Spleen (tissue), 7 donors: ENCODE measurements around a stretch of chr20.

DNA sequence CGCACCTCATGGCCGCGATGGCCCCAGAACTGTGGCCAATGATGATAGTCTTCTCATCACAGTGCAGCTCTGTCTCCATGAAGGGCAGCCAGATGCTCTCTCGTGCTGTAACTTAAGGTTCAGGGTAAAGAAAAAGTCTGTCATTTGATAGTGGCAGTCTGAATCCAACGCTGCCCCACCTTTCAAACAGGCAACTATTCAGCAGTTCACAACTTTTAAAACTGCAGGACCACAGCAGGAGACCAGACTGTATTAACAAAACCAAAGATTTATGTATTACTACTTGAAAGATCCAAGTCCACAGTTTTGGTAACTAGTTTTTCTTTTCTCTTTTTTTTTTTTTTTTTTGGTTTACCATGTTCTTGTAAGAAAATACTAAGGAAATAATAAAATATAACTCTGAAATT is 3.1 kb downstream of the RBBP9 start:
- PRO-cap, 4 experiments = no peak in any of the 4 experiments
- RAMPAGE, long total RNA, 4 experiments = no peak in any of the 4 experiments

GRCh38 chr20:19232644-19233385 is 20.4 kb downstream of the SLC24A3 start:
- PRO-cap, 4 experiments = no peak in any of the 4 experiments
- RAMPAGE, long total RNA, 4 experiments = no peak in any of the 4 experiments

- PRO-cap, 4 experiments = no peak in any of the 4 experiments
- RAMPAGE, long total RNA, 4 experiments = no peak in any of the 4 experiments
These were observed 73.0 kb downstream of the SLC24A3 start for GRCh38 chr20:19285446-19285862.

GRCh38 chr20:19690929-19691674 is 67.0 kb upstream of the RIN2 start:
- PRO-cap, 4 experiments = no peak in any of the 4 experiments
- RAMPAGE, long total RNA, 4 experiments = no peak in any of the 4 experiments

DNA sequence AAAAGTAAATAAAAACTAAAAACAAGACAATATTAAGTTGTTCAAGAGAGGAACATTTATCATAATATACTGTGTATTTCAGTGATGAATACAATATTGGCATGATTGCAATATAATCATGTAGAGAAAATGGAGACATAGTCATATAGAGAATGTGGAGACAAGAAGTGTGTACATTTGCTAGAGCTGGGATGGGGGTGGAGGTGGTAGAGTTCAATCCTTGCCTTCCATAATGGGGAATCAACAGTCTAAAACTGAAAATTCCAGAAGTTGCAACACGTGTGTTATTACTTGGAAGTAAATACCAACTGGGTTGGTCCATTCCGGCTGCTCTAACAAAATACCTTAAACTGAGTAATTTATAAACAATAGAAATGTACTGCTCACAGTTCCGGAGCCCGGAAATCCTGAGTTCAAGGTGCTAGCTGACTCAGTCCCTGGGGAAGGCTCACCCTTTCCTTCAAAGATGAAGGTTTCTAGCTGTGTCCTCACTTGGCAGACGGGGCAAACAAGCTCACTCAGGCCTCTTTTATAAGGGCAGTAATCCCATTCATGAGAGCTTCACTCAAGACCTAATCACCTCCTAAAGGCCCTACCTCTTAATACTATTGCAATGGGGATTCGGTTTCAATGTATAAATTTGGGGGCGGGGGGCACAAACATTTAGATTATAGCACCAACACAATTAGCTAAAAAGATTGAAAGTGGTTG is 59.0 kb downstream of the RIN2 start:
- PRO-cap, 4 experiments = peak in 4 of 4 experiments; most common plus-strand start position 491 of the sequence (in 4); most common minus-strand start position 334 of the sequence (in 2)
- RAMPAGE, long total RNA, 4 experiments = no peak in any of the 4 experiments

- PRO-cap, 4 experiments = peak in 4 of 4 experiments; most common plus-strand start chr20:19889512 (in 4); most common minus-strand start chr20:19889603 (in 2)
- RAMPAGE, long total RNA, 4 experiments = start-site peak on the plus strand in 2 of 4 experiments, at chr20:19889195-19889574 at its widest, 72 to 515 reads per replicate
These were observed 128.0 kb upstream of the NAA20 start for GRCh38 chr20:19888771-19889899.

GRCh38 chr20:20002937-20004059 is 13.9 kb upstream of the NAA20 start:
- PRO-cap, 4 experiments = no peak in any of the 4 experiments
- RAMPAGE, long total RNA, 4 experiments = no peak in any of the 4 experiments

- PRO-cap, 4 experiments = no peak in any of the 4 experiments
- RAMPAGE, long total RNA, 4 experiments = no peak in any of the 4 experiments
These were observed 6.3 kb upstream of the NAA20 start for GRCh38 chr20:20010760-20011333.

DNA sequence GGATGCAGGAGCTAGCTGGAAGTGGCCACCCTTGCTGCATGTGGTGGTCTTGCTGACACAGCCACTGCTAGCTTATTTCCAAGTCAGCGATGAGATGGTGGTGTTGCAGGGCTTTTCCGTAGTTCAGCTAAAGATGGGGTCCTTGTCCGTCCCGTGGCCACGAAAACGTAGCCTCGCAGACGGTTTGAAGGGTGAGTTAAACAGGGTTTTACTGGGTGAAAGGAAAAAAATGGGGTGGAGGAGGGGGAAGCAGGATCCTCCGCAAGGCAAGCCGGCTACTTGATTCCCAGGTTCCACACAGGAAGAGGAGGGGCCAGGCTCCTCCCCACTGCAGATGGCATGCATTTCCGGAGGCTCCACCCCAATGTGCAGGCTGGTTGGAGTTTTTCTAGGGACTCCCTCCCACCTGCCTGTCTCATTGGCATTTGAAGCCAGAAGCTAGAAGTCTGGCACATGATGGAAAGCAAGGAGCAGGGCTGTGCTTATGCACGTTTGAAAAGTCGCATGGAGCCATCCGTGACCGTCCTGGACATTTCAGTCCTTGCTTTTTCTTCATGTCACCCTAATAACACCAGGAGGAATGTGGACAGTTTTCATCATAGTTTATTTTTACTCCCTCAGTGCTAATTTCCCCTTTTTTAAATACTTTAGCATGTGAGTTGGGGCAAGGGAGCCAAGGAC is 100.2 kb upstream of the INSM1 start:
- PRO-cap, 4 experiments = no peak in any of the 4 experiments
- RAMPAGE, long total RNA, 4 experiments = no peak in any of the 4 experiments

DNA sequence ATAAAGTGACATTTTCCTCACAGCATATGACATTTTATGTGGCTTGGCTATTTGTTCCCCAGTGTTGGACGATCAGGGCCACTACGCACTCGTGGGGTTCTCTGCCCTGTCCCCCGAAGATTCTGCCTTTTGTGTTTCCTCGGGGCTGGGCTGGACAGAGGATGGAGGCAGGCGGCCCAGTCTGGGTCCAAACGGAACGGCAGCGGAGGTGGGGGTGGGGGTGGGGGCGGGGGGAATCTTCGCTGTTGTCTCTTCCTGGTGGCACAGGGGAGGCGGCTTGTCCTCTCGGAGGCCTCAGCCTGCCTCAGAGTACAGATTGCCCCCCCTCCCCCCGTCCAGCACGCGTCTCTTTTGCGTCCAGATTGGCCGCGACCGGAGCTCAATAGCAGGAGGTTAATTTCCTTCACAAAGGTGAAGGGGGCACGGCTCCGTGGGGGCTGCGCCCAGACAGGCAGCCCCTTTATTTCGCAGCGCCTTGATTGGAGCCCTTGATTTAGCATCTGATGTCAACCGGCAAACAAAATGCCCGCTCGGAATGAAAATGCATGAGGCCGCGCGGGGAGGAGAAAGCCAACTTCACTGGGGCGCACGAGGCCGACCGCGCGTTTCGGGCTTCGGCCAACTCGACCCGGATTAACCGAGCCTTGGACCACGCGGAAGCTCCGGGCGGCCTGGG is 1.3 kb upstream of the INSM1 start:
- PRO-cap, 4 experiments = no peak in any of the 4 experiments
- RAMPAGE, long total RNA, 4 experiments = no peak in any of the 4 experiments

DNA sequence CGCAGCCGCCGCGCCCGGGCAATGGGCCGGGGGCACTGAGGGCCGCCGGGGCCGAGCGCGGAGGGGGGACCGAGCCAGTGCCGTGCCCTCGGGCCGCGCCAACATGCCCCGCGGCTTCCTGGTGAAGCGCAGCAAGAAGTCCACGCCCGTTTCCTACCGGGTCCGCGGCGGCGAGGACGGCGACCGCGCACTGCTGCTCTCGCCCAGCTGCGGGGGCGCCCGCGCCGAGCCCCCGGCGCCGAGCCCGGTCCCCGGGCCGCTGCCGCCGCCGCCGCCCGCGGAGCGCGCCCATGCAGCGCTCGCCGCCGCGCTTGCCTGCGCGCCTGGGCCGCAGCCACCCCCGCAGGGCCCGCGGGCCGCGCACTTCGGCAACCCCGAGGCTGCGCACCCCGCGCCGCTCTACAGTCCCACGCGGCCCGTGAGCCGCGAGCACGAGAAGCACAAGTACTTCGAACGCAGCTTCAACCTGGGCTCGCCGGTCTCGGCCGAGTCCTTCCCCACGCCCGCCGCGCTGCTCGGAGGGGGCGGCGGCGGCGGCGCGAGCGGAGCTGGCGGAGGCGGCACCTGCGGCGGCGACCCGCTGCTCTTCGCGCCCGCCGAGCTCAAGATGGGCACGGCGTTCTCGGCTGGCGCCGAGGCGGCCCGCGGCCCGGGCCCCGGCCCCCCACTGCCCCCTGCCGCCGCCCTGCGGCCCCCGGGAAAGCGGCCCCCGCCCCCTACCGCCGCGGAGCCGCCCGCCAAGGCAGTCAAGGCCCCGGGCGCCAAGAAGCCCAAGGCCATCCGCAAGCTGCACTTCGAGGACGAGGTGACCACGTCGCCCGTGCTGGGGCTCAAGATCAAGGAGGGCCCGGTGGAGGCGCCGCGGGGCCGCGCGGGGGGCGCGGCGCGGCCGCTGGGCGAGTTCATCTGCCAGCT is 518 bp downstream of the INSM1 start:
- PRO-cap, 4 experiments = no peak in any of the 4 experiments
- RAMPAGE, long total RNA, 4 experiments = no peak in any of the 4 experiments

DNA sequence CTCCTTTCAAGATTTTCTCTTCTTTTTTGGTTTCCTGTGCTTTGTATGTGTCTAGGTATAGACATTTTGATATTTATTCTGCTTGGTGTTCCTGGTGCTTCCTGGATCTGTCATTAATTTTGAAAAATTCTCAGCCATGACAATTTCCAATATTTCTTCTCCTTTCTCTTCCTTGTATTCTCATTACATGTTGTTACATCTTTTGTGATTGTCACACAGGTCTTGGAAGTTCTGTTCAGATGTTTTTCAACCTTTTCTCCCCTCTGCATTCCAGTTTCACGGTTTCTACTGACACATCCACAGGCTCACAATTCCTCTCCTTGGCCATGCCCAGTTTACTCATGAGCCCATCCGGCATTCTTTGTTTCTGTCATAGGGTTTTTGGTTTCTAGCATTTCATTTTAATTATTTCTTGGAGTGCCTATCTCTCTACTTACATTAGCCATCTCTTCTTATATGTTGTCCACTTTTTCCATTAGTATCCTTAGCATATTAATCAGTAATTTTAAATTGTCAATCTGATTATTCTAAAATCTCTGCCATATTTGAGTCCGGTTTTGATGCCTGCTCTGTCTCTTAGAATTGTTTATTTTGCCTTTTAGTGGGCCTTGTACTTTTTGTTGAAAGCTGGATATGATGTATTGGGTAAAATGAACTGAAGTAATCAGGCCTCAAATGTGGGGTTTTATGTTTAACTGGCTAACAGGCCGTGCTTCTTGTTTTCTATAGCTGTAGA is 118.8 kb downstream of the INSM1 start:
- PRO-cap, 4 experiments = no peak in any of the 4 experiments
- RAMPAGE, long total RNA, 4 experiments = no peak in any of the 4 experiments

DNA sequence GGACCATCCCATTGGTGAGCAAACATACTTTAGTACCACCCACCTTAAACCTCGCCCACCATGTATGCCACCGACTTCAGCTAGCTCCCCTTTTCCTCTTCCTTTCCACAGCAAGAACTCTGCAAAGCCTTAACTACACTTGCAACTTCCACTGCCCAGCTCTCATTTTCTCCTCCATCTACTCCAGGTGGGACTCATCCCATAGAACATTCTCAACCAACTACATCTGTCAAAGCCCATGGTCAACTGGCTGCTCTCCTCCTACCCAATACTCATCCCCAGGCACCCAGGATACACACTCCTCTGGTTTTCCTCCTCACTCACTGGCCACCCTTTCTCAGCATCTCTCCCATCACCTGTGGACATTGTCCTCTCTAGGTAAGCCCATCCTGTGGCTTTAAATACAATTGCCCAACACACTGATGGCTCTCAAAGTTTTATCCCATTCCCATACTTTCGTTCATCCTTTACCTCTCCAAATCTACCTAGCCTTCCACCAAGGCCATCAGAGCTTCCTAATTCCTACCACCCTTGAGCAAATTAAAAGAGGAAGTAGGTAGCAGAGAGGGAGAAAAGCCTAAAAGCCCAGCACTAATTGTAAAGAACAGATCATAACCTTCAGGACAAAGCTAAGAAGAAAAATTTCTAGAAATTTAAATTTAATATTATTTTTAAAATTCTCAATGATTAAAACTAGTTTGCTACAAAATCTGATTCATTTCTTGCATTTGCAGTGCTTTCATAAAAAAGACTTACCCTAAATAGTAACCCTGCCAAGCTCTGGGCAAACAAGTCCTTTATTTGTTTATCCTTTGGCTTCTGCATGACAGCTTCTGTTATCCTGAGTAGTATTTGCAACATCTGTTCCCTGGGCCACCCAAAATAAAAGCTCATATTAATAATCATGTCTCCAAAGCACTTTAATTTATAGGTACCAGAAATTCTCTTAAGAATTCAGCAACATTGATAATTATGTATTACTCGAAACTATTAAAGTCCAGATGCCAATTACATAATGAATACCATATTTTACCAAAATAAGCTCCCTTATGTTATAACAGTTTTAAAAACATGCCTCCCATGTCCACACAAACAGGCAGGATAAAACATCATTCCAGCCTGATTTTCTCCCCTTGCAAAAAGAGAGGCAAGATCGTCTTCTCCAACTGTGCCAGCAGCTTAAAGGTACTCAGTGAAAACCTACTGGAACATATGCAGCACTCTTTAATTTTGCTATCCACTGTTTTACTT is 101.5 kb downstream of the RALGAPA2 start:
- PRO-cap, 4 experiments = no peak in any of the 4 experiments
- RAMPAGE, long total RNA, 4 experiments = start-site peak on the minus strand in 1 of 4 experiments, centred at position 646 of the sequence, 12 reads per replicate

GRCh38 chr20:20634382-20635036 is 77.9 kb downstream of the RALGAPA2 start:
- PRO-cap, 4 experiments = no peak in any of the 4 experiments
- RAMPAGE, long total RNA, 4 experiments = start-site peak on the minus strand in 1 of 4 experiments, at chr20:20634514-20634792 at its widest, 6 reads per replicate

- PRO-cap, 4 experiments = no peak in any of the 4 experiments
- RAMPAGE, long total RNA, 4 experiments = no peak in any of the 4 experiments
These were observed 77.2 kb downstream of the RALGAPA2 start for GRCh38 chr20:20635200-20635744.

DNA sequence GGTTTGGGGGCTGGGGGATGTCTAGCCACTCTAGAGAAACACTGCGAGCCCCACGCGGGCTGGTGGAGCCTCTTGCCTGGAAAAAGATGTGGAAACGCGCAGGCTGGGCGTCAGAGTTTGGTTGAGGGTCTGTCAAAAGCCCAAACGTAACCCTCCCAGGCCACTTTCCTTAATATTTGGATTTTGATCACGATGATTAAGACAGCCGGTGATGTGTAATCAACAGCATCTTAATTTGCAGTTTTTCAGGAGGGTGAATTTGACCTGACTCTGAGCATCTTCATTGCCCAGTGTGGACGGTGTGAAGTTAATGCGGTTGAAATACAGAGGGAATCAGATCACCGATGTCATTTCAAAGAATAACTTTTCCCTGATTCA is 19.3 kb upstream of the KIZ start:
- PRO-cap, 4 experiments = no peak in any of the 4 experiments
- RAMPAGE, long total RNA, 4 experiments = no peak in any of the 4 experiments

GRCh38 chr20:21183322-21183646 is 57.4 kb downstream of the KIZ start:
- PRO-cap, 4 experiments = no peak in any of the 4 experiments
- RAMPAGE, long total RNA, 4 experiments = no peak in any of the 4 experiments

DNA sequence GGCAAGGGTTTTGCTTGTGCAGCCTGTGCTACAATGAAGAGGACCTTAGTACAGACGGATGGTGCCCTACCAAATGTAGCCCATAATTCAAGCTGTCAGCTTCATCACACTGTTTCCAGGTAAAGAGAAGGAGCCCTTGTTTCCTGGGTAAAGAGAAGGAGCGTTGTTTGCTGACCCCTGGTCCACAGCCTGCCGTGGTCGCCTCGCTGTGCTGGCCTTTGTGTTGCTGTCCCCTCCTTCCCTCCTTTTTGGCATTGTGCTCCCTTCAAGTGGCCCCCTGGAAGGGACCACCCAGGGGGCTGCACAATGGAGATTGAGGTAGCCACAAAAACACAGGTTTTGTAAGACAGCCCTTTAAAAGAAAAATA is 63.7 kb downstream of the KIZ start:
- PRO-cap, 4 experiments = no peak in any of the 4 experiments
- RAMPAGE, long total RNA, 4 experiments = no peak in any of the 4 experiments

GRCh38 chr20:22402828-22403569 is 181.4 kb downstream of the FOXA2 start:
- PRO-cap, 4 experiments = no peak in any of the 4 experiments
- RAMPAGE, long total RNA, 4 experiments = no peak in any of the 4 experiments

DNA sequence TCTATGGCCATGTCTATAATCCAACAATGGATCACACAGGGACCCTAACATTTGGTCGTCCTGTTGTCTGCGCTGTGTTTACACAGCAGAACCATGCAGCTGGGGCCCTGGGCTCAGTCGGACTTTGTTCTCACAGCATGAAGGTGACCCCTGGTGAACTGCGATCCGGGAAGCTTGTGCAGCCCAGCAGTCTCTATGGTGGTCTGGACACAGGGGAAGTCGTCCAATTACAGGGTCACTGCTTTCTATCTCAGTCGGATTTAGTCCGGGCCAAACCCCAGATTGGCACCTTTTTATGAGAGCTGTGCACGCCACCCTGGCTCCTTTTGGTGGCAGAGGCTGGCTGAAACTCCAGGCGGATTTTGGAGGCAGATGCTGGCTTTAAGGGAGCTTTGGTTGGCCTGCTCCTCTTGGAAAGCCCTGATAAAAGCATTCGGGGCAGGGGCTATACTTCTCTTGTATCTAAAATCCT is 153.5 kb downstream of the FOXA2 start:
- PRO-cap, 4 experiments = no peak in any of the 4 experiments
- RAMPAGE, long total RNA, 4 experiments = no peak in any of the 4 experiments